Parietal lobe (tissue), 2 donors: Measurements from ENCODE around the genes MROH2A and ARL4C.

- RAMPAGE, long total RNA, result no peak
These were observed 100.4 kb downstream of the DGKD start for GRCh38 chr2:233454493-233455225.

- RAMPAGE, long total RNA, result no peak
These were observed 1.3 kb downstream of the UGT1A4 start for GRCh38 chr2:233719800-233720336.

DNA sequence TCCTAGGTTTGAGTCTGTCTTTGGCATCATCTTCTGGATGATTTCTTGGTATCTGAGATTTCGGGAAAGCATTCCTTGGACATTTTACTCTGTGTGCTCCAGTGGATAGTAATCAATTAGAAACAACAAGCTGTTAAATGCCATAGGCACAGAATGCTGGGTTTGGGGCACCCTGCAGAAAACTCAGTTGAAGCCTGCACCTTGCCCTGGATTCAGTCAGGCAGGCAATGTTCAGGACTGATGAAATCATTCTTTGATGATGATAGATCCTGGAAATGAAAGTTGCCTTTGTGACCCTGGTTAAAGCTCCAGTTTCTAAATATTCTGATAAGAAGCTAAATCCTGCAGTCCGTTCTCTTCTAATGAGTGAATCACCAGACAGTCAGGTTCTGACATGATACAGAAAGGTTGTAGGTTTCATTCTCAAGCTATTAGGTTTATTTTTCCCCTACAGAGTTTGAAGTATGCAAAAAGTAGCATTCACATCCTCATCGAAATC lies 1.3 kb downstream of the UGT1A1 start:
- RAMPAGE, long total RNA, result no peak

- RAMPAGE, long total RNA, result no peak
These were observed at the start of gene MROH2A for GRCh38 chr2:233778149-233778588. Gene MROH2A (plus strand): TSS chr2:233778330.

GRCh38 chr2:234101958-234102480 lies 51.5 kb downstream of the SPP2 start:
- RAMPAGE, long total RNA, result no peak

DNA sequence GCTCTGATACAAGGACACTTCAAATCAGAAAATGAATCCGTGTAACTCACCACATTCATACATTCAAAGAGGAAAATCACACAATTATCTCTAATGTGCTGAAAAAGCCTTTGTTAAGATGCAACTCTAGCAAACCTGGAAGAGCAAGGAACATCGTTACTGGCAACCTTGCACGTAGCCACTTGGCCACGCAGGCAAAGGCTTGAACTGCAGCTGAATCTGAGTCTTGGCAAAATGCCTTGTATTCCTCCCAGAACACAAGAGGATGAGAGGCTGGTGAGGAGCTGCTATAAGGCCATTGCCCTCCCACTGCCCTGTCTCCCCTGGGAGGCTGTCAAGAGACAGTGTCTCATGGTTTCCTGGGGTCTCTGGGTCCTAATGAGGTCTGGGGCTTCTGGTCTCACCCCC lies 141.3 kb downstream of the SPP2 start:
- RAMPAGE, long total RNA, result no peak

DNA sequence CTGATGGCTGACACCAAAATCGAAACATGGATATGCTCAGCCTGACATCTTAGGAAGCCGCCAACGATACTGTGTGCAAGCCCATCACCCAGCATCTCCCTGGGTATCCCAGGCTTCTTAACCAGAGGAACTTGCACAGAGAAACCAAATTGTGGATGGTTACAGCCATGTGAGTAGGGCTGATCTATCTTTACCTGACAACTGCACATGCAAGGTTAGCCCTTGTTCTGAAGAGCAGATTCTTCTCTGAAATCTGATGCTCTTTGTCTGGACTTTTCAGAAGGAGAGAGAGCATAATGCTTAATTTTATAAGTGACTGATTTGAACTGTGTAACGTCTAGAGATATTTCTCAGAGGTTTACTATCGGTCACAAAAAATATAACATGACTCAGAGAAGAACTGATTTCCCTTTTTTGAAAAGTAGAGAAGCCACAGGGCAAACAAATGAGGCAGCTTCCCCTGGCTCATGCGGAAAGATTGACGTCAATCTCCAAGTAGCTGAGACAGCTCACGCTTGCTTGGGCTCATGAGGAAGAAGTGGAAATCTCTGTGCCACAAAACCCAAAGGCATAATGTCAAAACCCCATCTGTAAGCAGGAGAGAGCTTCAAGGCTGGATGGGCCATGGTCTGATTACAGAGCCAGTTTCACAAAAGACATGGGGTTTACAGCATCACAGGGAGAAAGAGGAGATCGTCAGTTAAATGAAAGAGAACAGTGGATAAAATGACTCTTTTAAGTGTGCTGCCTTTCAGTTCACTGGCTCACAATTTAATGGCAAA lies 188.2 kb downstream of the ARL4C start:
- RAMPAGE, long total RNA, result no peak

DNA sequence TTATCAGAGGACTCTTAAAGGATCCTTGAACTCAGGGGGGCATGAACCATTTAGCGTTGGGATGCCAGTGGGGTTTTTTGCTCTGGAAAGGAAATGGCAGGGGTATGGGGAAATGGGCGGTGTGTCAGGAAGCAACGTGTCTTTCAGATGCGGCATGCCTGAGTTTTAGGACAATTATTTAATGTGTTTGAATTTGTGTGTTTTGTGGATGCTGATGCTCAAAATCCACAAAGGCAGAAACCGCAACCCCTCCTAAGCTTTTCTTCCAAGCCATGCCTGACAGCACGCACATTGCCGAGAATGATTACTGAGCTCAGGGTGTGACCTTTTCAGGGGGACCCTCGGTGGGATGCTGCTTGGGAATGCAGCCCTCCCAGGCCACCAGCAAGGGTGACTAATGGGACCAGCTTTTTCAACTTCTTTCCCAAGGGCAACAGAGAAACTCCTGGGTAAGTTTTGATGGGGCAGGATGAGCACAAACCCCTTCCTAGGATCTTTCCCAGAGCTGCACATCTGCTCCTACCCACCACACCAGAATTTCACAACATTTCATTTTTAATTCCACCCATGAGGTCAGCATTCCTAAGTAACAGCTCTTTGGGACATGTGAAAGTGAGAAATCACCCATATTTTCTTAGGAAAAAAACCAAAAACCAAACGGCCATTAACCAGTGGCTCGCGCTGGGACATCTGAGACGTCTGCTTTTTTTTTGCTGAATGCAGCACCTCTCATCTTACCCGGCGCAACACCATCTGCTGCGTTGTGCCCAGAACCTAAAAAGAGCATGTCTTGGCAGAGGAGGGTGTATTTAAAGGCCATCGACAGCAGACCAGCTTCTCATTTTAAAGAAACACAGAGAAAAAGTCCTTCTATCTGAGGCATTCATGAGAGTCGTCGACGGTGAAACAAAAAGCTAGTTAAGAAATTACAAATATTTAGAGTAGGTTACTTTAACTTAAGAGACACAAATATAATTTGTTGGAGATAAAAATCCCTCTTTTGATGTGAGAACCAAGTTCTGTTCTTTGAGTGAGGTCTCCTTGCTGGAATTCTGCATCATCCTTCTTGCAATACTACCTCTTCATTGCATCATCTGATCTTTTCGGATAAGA lies 119.0 kb downstream of the ARL4C start:
- RAMPAGE, long total RNA, result no peak

DNA sequence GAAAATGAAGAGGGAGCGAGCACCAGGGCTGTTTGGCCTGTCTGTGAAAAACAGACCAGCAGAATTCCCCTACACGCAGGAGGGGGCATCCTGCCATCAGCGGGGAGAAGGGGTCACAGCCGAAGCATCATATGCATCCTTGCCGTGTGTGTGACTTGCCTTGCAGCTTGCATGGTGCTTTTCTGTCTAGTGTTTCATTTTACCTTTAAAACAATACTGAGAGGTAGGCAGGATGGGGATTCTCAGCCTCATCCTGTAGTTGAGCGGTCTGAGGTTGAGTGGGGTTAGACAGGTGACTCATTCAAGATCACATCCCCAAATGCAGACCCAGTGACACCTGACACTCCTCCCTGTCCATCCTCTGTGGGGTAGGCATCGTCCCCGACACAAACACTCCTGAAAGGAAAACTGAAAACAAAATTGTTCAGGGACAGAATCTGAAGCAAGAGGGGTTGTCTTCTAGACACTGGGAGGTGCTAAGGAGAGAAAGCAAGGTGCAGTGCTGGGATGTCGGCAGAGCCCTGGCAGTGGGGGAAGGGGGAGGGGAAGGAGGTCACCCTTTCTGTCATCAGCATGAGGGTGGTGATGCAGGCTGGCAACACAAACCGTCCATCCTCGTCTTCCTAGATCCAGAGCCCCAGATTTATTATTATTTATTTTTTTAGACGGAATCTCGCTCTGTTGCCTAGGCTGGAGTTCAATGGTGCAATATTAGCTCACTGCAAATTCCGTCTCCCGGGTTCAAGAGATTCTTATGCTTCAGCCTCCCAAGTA lies 7.8 kb downstream of the ARL4C start:
- RAMPAGE, long total RNA, result no peak

DNA sequence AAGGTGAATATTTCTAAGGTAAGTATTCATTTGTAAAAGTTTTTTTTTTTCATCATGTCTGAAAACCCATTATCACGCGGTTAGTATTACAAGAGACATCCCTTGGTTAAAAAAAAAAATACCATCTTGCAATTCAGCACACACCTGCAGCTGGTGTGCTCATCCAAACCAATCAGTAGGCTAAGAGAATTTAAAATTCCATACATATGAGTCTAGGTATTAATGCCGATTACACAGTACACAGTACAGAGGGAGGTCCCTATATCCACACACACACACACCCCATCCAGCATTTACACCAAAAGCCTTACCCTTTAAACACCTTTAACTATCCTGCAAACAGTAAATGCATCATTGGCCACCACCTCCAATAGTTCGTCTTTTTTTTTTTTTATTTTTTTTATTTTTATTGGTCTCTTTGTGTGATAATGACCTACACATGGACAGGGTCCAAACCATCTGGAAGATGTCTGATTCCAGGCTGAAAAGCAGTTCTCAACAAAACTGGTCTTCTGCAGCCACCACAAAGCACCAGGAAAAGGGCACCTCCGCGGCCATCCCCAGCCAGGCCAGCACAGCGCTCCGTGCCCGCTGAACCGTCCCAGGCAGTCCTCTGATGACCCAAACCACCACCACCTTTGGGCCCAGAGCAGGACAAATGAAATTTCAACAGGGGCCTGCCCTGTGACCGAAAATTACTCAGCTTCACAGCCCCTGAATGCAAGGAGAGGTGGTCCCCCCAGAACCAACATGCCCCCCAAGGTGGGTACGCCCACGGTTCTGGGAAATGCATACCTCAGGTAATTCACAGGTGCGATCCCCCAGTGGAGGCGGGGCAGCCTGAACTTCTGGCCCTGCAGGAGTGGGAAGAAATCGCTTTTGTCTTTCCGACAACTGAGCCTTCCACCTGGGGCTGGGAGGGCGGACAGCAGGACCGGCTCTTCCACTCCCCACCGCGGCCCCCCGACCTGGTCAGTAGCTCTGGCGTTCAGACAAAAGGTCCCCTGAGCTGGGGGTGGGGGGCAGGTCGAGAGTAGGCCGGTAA lies 1.8 kb downstream of the ARL4C start:
- RAMPAGE, long total RNA, result no peak

DNA sequence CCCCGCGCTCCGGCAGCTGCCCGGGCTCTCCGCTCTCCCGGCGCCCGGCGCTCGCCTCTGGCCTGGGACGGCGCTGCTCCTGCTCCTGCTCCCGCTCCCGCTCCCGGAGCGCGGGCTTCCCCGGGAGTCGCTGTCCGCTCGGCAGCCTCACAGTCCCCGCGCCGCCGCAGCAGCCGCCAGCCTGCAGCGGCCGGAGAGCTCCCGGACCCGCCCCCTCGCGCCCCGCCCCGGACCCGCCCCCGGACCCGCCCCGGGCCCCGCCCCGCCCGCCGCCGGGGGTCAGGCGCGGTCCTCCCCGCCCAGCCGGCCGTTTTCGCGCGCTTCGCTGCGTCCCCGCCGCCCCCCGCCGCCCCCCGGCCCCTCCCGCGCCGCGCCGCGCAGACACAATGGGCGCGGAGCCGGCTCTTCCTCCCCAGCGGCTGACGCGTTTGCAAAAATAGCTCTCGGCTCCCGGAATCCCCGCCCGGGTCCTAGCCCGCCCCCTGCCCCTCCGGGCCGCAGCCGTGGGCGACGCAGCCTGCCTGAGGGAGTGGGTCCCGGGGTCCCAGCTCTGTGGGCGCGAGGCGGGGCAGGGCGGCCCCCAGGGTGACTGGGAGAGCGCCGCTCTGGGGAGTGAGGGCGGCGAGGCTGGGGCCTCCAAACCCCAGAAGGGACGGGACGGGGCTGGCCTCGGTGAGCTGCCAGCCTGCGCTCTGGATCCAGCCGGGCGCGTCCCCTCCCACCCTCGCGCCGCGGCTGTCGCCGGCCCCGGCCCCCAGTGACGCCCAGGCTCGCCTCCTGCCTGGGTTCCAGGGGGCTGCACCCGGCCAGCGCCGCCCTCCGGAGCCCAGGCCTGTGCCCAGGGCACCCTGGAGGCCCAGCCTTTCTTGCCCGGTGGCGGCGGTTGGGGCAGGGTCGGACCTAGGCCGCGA lies at the start of gene ARL4C:
Gene ARL4C (minus strand): TSS at position 183 of the 911 bp plus-strand sequence.
- RAMPAGE, long total RNA, result no peak

GRCh38 chr2:234688905-234689245 lies 192.0 kb upstream of the ARL4C start:
- RAMPAGE, long total RNA, result no peak

DNA sequence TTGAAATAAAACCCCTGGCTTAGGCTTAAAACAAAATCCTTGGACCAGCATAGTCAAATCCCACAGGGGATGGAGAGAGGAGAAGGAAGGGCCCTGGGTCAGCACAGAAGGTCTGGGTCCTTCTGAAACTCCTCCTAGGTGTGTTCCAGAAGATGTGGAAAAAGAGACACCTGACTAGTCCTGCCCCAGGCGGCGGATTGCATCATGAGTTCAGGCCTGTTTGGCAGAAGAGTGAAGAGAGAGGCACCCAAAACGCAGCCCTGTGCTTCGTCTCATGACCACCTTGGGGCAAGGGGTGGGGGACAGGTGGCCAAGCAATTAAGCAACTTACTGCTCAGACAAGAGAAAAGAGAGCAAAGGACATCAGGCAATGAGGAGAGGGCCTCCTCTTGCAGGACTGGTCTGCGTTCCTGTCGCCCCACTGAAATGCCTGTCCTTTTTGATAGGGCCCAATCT lies 104.7 kb upstream of the SH3BP4 start:
- RAMPAGE, long total RNA, result no peak

DNA sequence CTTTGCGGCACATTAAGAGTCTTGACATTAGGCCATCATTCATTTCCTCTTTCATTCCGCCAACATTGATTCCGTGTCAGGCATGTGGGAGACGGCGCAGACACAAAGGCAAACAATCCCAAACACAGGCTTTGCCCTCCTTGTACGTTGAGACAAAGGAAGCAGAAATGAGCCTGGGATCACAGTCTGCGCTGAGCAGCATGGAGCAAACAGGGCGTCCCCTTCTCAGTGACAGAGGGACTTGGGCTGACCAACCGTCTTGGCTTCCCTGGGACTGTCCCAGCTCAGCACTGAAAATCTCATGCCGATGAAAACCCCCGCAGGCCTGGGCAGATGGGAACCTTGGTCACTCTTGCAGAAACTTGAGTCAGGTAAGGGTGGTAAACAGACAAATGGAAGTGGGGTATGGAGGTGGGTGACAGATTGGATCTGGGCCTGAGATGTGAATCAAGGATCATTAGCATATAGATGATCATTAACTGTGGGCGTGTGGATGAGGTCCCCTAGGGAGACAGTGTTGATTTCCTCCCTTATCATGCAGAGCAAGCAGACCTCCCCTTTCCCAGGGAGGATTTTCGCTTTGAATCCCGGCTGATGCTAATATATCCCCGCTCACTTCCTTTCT lies 19.2 kb upstream of the SH3BP4 start:
- RAMPAGE, long total RNA, result no peak

GRCh38 chr2:234956341-234956576 lies 4.4 kb downstream of the SH3BP4 start:
- RAMPAGE, long total RNA, result no peak

DNA sequence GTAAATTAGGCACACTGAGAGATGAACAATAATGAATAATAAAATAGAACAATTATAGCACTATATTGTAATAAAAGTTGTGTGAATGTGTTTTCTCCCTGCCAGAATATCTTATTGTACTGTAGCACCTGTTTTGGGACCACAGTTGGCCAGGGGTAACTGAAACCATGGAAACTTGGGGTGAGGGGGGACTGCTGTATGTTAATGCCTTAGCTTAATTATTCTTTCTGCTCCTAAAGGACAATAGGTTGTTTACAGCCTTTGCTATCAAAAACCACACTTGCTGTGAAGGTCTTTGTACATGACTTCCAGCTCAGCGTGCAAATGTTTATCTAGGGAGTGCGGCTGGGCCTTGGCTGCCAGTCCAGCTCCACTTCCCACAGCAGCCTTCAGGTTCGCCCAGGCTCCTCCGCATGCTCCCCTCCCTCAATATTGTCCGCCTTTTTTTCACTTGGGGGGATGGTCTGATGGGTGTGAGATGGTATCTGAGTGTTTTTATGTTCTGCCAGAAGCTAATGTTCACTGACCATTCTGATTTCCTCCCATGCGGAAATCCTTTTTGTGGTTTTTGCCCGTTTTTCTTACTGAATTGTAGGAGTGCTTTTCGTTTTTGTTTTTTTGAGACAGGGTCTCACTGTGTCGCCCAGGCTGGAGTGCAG lies 28.6 kb downstream of the SH3BP4 start:
- RAMPAGE, long total RNA, result no peak

- RAMPAGE, long total RNA, result no peak
These were observed 29.7 kb downstream of the SH3BP4 start for GRCh38 chr2:234981075-234982270.

DNA sequence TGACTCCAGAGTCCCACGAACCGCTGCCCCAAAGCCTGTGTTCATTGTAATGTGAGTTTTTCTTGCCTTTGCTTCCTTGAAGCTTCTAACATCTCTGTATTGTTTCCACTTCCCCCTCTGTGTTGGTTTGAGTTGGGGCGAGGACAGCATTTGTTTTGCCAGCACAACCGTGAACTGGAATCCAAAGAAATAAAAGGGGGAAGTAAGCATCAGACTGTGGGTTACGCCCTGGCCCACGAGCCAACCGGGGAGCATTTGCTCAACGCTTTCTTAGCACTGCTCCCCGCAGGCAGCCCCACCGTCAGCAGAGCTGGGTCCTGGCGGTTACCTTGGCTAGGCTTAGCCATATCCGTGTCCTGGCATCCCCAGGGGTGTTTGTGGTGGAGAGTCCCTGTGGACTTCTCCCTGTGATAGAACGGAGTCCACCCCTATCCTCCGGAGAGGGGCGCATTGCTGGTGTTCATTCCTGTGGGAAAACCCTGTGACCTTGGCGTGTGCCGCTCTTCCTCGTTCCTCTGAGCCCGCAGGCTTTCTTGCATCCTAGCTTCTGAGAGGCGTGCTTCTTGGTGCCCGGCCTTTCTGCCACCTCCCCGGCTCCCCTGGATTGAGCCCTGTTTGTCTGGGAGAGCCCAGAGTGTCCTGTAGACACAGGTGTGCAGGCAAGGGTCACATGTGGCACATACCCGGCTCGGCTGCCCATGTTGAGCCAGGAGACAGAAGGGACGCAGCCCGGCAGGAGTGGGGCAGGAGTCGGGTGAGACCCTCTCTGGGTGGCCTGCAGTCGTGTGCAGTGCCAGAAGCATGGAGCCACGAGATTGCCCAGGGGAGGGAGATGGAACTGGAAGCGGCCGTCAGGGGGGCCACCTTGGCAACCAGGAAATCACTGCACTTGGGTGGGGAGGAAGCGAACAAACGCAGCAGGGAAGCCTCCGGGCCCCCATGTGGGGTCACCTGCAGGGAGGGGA lies 92.5 kb downstream of the SH3BP4 start:
- RAMPAGE, long total RNA, result no peak

GRCh38 chr2:235406227-235406833 lies 87.5 kb upstream of the AGAP1 start:
- RAMPAGE, long total RNA, result no peak

DNA sequence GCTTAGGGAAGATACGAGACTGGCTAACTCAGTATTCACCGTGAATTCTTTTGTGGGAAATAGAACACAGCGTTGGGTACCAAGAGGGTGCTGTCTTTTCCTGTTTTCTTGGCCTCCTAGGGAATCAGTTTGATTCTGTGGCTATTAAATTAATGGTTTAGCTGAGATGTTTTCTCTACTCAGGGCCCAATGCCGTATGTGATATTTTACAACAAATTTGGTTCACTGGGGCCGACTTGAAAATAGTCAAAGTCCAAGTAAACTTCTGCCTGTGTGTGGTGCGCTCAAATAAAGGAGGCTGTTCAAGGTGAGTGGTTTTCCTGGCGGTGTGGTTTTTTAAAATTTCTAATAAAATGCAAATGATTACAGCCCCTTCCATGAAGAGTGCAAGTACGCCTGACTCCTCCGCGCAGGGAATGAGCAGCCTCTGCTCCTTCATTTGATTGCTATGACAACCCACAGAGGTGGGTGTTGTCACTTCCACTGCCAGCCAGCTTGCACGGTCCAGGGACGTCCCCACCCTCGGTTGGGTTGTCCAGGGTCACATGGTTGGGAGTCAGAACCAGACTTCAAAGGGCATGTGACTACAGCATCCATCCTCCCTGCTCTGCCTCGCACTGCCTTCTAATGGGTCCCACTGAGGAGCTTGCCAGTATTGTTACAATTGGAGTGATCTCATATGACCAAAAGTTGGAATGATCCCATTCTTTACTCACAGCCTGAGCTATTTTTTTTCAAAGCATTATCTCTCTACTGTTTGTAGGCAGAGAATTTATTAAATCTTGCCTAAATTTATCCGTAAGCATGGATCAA lies 121.1 kb downstream of the AGAP1 start:
- RAMPAGE, long total RNA, result no peak